Camera-type eye (tissue), 1 donor: ENCODE data around the genes OAT and ZRANB1.

DNA sequence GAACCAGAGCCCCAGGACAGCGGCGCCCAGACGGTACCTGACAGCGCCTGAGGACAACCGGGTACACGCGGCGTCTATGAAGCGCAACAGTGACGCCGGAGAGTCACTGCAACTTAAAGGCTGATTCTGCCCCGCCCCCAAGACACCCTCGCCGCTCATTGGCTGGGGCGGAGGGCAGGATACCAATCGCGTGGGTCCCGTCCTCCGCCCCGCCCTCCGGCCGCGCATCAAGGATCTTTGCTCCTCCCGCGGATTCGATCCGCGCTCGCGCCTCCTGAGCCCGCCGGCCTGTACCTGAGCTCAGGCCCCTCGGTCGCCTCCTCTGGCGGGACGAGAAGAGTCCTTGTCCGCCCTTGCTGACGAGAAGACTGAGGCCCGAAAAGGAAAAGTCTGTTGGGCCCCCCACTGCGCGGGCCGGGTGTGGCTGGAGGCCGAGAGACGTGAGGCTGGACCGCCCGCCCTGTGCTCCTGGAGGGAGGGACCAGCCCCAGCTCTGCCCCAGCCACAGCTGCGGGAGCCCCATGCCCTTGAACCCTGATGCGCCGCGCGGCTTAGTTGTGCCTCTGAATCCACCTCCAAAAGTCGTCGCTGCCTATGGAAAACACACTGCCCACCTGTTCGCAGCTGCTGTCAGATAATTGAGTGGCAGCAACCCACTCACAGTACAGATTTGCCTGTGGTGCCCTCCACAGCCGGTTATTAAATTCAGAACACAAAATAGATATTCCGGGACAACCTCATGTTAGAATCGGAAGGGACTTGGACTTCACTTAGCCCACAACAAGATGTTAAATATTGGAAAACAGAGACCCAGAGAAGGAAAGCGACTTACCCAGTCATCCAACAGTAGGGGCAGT lies at the start of gene OAT:
OAT (minus strand) TSS at position 88 of the 857 bp plus-strand sequence.
- RAMPAGE, long total RNA = start-site peak on the minus strand centred at position 88 of the sequence, 7 bp wide, 190 reads

DNA sequence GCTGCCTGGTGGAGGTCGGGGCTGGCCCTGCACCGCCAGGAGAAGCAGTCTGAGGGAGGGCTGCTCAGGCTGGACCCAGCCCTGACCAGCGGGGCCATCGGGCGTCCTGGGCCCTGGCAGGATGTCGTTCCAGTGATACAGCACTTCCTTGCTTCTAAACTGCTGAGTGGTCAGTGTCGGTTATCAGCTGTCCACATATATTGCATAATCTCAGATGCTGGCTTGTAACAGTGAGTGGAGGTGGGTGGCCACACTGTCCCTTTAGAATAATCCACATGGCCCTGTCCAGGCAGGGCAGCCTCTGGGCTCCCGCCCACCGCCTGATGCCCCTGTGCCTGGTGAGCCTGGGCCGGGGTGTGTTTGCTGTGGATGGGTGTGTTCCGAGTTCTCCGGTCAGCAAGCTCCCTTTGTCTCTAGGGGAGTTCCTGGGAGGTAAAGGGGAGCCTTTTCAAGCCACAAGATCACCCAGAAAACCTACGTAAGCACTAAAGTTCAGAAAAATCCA lies 86.1 kb downstream of the LHPP start:
- RAMPAGE, long total RNA = no peak

DNA sequence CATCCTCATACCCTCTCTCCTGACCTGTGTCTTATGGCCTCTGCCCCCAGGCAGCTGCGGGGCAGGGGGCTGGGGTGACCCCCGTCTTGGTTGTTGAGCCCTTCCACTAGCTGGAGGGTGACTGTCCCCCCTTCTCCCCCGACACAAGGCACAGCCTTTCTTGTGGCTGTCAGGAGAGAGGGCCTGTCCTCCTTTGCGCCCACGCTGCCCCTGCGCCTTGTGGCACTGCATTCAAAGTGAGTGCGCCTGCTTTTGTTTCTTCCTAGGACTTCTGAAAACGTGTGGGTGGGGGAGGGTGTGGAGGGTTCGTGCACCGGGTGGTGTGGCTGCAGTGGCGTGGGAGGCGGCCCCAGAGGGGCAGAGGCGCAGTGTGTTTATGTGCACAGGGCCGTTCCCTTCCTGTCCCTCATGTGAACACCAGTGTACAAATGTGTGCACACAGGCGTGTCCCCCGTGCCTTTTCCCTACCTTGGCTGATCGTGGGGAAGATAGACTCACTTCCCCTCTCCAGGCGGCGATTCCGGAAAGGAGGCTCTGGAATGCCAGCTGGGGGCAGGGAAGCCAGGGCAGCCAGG lies 88.7 kb downstream of the LHPP start:
- RAMPAGE, long total RNA = no peak

- RAMPAGE, long total RNA = no peak
Observed at GRCh38 chr10:124605501-124606357, 138.4 kb downstream of the FAM53B start.

GRCh38 chr10:124641280-124641796 lies 102.8 kb downstream of the FAM53B start:
- RAMPAGE, long total RNA = no peak

GRCh38 chr10:124645364-124645741 lies 98.8 kb downstream of the FAM53B start:
- RAMPAGE, long total RNA = no peak

- RAMPAGE, long total RNA = no peak
Observed at GRCh38 chr10:124694822-124695303, 49.3 kb downstream of the FAM53B start.

GRCh38 chr10:124723803-124724248 lies 20.4 kb downstream of the FAM53B start:
- RAMPAGE, long total RNA = no peak

GRCh38 chr10:124743029-124743149 lies 1.3 kb downstream of the FAM53B start:
- RAMPAGE, long total RNA = no peak

- RAMPAGE, long total RNA = no peak
Observed at GRCh38 chr10:124788139-124788668, 3.5 kb downstream of the EEF1AKMT2 start.

GRCh38 chr10:124928529-124929071 lies 13.3 kb upstream of the ZRANB1 start:
- RAMPAGE, long total RNA = no peak

- RAMPAGE, long total RNA = no peak
Observed at GRCh38 chr10:124941835-124942264, at the start of gene ZRANB1. Gene ZRANB1, plus strand, starts transcription at chr10:124942123.

DNA sequence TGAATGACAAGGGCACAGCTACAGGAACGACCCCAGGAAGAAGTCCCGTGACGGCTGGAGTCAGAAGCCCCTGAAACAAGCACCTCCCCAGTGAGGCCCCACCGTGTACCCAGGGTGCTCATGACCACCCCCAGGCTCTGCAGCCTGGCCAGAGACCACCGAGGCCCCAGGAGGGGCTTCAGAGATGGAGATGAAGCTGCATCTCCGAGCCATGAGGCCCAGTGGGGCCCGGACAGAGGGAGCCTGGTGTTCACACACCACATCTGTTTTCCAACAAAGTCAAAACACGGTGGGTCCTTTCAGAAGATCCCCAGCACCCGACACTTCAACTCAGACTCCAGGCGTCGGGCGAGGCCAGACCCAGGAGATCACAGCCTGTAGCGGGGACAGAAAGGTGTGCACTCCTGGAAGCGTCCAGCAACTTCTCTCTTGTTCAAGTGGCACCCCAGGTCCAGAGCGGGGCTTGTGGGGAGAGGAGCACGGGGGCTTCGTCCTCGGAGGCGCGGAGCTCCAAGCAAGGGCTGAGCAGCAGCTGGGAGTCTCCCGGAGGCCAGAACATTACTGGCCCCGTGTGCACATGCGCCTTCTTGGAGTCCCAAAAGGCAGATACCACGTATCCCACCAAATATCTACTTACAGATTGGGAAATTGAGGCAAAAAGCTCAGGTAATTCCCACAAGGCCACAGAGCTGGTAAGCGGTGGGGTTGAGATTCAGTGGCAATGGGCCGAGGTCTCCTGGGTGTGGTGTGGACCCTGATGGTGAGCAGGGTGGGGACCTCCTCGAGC lies 31.1 kb downstream of the CTBP2 start:
- RAMPAGE, long total RNA = no peak

DNA sequence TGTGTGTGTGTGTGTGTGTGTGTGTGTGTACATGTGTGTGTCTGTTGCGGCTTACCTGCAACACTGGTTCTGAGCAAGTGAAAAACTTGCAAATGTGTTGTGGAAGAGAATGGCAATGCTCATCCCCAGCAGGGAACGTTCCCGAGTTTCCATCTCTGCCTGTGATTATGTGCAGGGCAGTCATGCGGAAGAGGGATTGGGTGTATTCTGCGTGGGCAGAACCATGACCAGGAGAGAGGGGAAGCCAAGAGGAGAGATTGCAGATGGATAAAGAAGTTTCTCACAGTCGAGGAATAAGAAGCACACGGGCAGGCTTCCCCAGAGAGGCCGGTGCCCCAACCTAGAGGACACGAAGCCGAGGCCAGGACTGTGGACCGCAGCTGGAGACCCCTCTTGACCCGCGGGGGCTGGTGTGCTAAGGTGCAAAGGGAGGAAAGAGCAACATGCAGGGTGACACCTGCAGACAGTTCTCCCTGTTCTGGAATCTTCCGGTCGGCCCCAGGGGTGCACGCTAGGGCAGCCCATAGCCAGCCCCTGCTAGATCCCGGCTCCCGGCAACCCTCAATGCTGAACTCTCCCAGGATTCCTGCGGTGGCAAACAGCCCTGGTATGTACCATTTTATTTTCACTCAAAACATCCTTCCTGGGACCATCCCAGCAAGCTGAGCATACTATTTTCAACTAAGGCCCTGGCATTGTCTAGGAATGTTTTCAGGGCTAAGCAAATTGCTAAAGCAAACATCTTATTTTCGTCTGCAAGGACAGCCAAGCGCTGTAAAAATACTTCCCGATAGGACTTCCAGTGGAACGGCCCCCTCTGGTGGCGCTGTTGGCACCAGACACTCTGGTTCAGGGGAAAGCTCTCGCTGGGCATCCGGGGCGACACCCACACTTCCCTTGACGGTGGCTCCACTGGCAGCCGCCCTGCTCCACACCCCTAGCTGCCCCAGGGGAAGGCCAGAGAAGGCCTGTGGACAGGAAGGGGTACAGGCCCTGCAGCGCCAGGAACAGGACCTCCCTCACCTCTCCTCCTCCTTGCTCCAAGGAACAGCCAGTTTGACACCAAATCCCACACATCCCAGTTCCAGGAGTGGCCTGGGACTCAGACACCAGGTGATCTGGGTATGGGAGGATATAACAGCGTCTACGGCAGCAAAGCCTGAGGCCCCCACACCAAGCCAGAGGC lies 33.0 kb upstream of the CTBP2 start:
- RAMPAGE, long total RNA = no peak

DNA sequence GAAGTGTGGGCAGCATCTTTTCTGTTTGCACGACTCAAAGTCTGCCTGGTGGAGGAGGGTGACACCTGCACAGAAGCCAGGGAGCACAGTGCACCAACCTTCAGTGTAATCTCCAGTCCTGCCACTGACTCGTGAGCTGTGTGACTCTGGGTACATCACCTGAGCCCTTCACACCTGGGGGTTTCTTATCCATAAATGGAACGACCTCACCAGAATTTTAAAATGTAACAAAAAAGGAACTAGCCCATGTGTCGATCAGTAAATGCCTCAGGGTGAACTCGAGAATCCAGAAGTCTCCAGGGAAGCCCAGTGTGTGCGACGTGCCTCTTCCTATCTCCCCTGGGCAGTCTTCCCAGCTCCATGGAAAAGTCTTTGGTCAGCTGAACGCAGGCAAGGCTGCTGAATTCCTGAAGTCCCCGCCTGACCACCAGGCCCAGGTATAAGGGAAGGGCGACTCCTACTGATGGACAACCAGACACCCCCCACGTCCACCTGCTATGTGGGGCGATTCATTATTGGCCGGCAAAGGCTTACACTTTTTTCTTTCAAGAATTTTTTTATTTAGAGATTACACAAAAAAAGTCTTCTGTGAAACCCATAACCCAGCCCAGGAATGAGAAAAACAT lies 38.8 kb upstream of the CTBP2 start:
- RAMPAGE, long total RNA = no peak

DNA sequence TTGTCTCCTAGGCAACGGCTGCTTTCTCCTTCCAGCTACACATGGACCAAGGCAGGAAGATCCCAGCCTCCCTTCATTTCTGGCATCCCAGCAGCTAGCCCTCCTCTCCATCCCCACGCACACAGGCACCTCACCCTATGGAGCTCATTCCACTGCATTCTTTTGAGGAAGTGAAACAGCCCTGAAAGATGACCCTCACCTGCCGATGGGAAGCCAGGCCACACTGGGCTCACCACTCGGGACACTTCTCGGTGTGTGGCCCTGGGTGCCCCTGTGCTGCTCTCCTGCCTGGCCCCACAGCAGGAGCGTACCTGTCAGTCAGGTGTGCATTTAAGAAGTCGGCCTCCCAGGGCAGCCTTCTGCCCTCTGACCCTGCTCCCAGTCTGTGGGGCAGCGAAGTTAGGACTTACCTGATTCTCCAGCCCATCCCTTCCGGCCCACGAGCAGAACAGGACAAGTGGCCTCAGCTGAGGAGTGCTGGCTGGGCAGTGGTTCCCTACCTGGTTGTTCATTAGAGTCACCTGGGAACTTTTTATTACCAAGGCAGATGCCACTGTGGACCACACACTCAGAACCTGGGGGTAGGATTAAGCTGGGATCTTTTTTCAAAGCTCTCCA lies 107.8 kb upstream of the CTBP2 start:
- RAMPAGE, long total RNA = no peak

DNA sequence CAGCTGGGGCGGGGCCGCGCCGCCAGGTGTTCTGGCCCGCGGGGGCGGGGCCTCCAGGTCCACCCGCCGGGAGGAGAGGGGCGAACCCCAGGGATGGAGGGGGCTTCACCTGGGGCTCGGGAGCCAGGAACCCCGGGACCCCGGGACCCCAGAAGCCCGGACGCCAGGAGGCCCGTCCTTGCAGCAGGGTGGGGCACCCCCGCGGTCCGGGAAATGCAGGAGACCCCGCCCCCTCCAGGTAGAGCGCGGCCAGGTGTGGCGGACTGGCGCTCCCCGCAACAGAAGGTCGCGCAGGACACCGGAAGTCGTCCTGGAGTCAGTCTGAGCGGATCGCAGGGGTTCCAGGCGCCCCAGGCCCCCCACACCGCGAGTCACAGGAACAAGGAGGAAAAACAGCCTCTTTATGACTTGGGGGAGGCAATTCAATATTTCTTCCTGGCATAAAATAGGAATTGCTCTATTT lies 124.3 kb upstream of the CTBP2 start:
- RAMPAGE, long total RNA = no peak

- RAMPAGE, long total RNA = no peak
Observed at GRCh38 chr10:125154202-125154376, 126.2 kb upstream of the CTBP2 start.

GRCh38 chr10:125154377-125155174 lies 126.7 kb upstream of the CTBP2 start:
- RAMPAGE, long total RNA = no peak

GRCh38 chr10:125161425-125161735 lies 133.5 kb upstream of the CTBP2 start:
- RAMPAGE, long total RNA = no peak